Foreskin keratinocyte (primary cell): ENCODE measurements around a stretch of chr10.

DNA sequence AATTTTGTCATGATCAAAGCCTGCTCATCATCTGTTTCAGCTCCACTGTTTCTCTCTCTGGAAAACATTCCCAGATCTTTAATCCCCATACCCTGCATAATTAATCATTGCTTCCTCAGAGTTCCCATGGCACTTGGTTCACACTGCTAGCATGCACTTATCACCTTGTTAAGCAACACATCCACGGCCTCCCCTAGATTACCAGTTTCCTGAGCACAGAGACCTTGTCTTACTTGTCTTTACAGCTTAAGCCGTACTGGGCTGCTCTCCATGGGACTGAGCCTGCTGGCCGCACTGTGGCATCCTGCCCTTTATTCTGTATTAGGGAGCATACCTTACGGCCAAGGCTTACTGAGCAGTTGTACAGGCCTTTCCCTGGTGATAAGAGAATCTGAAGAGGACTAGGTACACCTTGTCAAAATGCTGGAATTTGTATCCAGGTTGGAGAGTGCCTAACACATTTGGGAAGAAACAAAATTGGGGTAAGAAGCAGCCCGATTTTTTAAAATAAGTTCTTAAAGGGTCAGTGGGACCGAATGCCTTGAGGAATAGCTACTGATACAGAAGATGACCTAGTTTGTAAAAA lies 190.2 kb downstream of the REEP3 start:
- RAMPAGE, total RNA = no peak

DNA sequence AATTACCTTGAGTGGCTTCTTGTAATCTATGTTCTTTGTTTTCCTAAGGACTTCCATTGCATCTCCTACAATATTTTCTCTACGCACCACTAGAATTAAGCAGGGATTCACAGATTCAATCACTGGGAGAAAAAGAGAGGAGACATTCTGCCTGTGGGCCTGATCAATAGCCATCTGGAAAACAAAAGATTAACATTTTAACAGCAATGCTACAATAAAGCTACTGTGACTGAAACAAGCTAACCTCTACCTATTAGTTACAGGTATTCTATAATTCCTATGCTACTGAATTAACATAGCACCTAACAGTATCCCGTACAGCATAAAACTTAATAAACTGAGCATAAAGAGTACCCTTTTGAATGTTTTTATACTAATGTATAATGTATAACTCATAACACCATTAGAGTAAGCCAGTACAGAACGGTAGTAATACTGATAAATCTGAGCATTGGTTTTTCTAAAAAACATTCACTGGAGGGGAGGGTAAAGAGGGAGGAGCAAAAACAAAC lies 70.6 kb downstream of the SIRT1 start:
- RAMPAGE, total RNA = no peak

DNA sequence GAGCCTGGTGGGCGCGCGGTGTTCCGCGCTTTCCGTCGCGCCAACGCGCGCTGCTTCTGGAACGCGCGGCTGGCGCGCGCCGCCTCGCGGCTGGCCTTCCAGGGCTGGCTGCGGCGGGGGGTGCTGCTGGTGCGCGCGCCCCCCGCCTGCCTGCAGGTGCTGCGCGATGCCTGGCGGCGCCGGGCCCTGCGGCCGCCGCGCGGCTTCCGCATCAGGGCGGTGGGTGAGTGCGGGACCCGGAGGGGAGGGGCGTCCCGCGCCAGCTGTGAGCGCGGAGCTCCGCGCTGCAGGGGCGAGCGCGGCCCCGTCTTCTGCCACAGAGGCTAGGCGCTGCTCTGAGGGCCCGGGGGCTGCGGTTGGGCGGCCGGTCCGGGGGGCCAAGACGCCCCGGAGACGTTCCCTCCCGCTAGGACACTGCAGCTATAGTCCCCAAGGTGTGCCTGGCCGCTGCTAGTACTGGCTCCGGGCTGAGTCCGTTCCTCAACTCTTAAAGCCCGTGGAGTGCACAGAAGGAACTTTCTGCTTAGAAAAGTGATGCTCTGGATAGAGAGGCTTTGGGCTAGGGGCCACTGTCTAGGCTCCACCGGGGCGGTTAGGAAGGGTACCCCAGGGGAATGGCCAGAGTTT lies 829 bp downstream of the STOX1 start:
- RAMPAGE, total RNA = no peak

- RAMPAGE, total RNA = no peak
Observed at GRCh38 chr10:69180787-69181512, 916 bp downstream of the SUPV3L1 start.

GRCh38 chr10:69213595-69214237 lies 6.4 kb upstream of the HKDC1 start:
- RAMPAGE, total RNA = no peak

DNA sequence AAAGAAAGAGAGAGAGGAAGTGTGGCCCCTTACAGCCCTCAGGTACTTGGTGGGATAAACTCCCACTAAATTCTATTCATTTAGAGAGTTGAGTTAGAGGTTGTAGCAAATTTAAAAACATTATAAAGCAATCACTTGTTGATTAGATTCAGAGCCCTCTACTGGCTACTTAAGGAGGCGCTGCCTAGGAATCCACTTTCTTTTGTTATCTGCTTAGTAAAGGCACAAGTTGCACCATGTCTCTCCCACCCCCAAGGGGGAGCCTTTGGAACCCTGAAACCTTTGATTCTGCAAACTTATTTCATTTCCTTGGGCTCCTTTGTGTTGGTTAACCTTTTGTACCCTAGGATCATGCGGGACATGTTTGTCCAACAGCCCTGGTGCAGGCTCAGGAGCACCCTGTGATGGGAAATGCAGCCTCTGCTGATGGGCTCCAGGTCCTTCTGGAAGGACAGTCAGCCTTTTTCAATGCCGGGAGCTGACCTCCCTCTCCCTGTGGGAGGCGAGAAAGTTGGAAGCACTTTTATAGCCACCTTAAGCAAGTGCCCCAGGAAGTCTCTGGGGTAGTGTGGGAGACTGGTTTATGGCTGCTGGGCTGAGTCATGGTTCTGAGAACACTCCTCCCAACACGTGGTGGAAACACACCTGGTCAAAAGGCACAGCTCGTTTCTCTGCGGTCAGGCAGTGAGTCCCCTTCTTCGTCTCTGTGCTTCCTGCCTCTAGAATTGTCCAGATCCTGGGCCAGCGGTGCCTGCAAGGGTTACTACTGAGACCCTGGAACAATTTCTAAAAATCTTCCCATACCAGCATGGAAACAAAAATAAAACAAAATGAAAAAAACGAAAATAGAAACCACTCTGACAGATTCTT lies 2.3 kb downstream of the HKDC1 start:
- RAMPAGE, total RNA = no peak

GRCh38 chr10:69232729-69233445 lies 12.8 kb downstream of the HKDC1 start:
- RAMPAGE, total RNA = no peak

DNA sequence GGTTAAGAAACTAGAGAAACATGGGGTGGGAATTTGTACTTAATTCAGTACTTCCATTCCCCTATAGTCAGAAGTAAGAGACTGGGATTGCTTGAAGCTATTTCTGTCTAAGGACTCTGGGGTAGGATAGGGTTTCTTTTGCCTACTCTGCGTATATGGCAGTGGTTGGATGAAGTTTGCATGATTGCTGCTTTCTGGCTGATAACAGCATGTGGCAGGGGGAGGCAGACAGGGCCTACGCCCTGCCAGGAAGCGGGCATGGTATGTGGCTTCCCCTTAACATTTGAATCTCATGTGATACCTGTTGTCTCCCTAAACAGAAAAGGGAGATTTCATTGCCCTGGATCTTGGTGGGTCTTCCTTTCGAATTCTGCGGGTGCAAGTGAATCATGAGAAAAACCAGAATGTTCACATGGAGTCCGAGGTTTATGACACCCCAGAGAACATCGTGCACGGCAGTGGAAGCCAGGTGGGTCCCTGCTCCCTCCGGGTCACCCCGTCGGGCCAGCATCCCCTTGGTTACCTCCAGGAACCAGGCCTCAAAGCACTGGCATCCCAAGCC lies 41.0 kb downstream of the HK1 start:
- RAMPAGE, total RNA = no peak

GRCh38 chr10:69362138-69363554 lies 44.0 kb downstream of the HK1 start:
- RAMPAGE, total RNA = no peak

- RAMPAGE, total RNA = no peak
Observed at GRCh38 chr10:69421747-69422539, 5.2 kb upstream of the TACR2 start.

DNA sequence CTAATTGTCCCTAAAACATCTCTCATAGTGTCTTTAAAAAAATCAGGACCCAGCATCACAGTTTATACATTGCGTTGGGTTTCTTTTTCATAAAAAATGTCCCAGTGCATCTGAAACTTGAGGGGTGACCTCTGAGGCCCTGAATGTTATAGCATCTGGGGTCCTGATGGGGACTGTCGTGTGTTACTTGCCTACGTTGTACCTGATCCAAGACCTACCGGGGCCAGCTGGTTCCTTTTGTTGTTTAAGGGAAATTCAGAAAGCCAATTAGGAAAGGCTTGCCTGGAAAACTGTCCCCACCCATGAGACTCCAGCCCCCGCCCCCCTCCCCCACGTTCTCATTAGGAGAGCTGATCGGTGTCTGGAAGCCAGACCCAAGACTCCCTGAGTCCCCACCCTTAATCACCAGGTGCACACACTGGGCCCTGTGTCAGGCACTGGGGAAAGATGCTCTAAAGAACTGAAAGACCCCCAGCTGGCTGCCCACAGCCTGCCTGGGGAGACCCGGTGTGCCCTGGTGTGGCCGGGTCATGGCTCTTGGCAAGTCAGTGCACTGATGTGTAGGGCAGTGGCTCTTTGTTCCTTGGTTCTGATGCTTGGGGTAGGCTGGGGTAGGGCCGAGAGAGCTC lies 16.6 kb downstream of the TSPAN15 start:
- RAMPAGE, total RNA = no peak

- RAMPAGE, total RNA = no peak
Observed at GRCh38 chr10:69479343-69480294, 28.4 kb downstream of the TSPAN15 start.

GRCh38 chr10:69646246-69646731 lies 16.2 kb downstream of the FAM241B start:
- RAMPAGE, total RNA = no peak

DNA sequence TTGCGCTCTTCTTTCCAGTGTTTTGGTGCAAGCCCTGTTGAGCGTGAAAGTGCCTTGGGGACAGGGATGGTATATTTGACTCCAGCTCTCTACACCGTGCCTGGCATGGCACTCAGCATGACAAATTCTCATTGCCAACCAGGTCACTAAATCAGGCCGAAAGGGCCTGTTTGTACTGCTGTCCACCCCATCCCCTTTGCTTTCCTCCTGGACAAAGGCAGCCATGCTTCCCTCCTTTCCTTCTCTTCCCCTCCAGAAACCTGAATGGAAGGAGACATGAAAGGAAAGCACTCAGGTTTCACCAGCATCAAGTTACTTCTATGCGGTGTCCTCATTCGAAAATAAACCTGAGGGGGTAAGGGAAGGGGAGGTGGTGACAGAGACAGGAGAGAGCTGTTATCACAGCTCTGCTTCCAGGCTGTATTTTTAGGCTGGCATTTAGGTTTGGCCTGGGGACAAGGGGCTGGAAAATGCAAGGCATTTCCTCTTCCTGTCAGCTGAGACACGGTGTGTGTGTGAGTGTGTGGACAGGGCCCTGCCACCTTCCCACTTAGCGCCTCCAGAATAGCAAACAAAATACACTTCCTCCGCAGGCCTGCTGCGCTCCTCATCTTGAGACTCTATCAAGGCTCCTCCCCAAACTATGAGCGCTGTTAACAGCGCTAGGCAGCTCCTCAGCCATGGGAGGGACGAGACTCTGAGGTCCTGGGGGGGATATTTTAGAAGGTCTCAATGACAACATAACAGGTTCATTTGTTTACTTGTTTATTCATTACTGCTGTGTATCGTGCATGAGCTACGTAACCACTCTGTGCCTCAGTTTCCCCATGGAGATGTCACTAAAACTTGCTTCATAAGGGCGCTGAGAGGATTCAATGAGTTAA lies 79.8 kb upstream of the COL13A1 start:
- RAMPAGE, total RNA = no peak

DNA sequence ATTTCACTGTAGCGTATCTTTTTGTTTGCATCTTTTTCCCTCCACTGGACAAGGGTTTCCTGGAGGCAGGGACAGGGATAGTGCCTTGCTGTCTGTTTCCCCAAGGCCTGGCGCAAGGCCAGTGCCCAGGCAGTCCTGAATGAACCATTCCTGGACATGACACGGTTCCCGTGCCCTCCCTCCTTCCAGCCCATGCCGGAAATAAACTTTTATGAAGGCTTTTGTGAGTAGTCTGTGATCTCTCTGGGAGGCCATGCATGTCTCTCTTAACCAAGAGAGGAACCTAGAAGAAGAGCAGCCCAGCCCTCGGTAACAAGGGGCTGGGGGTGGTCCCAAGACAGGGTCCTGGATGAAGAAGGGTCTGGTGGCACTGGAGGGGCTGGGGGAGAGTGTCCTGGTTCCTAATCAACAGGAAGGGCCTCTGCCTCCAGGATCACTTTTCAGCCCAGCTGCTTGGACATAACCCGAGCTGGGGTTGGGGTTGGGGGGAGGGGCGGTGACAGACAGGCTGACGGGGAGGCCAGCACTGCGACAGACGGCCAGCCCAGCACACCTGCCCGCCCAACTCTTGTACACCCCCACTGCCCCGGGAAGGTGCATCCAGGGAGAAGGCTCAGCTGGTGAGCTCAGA lies 44.3 kb downstream of the COL13A1 start:
- RAMPAGE, total RNA = no peak

- RAMPAGE, total RNA = no peak
Observed at GRCh38 chr10:69898309-69899001, 96.7 kb downstream of the COL13A1 start.

- RAMPAGE, total RNA = no peak
Observed at GRCh38 chr10:70051259-70052083, 1.2 kb upstream of the MACROH2A2 start.

GRCh38 chr10:70109189-70109813 lies 23.3 kb downstream of the AIFM2 start:
- RAMPAGE, total RNA = no peak

DNA sequence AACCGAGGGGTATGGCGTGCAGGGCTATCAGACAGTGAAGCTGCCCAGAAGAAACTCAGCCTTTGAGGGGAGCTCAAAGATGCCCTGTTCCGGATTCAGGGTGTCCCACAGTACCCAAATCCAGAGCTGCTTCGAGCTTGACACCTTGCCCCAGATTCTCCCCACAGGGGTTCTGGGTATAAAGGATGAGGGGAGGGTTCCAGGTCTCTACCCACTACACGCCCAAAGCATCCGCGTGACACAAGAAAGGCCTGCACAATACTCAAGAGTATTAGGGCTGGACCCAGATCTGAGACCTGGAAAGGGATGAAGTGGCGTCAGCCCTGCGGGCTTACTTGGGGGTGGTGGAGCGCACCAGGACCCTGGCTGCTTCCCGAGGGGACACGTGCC lies 1.4 kb downstream of the TYSND1 start:
- RAMPAGE, total RNA = no peak

GRCh38 chr10:70231781-70232962 lies 1.1 kb downstream of the PPA1 start:
- RAMPAGE, total RNA = no peak